ENCODE results near the gene TXNDC9.

- RRBS = no CpG with 5 or more reads among the region's 17 CpGs
Observed at GRCh38 chr2:96815166-96815693, 838 bp upstream of the CNNM3 start.

DNA sequence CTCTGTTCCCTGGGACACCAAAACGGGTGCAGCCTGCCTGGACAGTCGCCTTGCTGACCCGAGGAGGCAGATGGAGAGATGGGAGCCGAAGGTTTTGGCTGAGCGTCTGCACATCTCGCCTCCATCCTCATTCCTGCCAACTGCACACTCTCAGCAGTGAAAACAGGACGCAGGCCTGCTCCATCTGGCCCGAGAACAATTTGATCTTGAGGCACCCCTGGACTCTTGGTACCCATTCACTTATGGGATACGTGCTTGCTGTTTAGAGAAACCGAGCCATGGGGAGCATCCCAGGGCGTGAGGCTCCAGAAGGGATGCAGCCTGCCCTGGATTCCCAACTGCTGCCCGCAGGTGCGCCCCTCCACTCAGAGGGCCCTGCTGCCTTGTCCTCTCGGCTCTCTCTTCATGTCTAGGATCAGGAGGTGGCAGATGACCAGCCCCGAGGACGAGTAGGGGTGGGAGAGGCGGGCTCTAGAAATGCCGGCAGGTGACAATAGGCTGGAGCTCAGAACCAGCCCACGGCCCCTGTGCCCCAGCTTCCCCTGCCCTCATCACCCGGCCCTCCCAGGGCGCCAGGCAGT is 9.1 kb upstream of the SEMA4C start:
- RRBS = 93% methylated on average over 2 of the region's 21 CpGs

DNA sequence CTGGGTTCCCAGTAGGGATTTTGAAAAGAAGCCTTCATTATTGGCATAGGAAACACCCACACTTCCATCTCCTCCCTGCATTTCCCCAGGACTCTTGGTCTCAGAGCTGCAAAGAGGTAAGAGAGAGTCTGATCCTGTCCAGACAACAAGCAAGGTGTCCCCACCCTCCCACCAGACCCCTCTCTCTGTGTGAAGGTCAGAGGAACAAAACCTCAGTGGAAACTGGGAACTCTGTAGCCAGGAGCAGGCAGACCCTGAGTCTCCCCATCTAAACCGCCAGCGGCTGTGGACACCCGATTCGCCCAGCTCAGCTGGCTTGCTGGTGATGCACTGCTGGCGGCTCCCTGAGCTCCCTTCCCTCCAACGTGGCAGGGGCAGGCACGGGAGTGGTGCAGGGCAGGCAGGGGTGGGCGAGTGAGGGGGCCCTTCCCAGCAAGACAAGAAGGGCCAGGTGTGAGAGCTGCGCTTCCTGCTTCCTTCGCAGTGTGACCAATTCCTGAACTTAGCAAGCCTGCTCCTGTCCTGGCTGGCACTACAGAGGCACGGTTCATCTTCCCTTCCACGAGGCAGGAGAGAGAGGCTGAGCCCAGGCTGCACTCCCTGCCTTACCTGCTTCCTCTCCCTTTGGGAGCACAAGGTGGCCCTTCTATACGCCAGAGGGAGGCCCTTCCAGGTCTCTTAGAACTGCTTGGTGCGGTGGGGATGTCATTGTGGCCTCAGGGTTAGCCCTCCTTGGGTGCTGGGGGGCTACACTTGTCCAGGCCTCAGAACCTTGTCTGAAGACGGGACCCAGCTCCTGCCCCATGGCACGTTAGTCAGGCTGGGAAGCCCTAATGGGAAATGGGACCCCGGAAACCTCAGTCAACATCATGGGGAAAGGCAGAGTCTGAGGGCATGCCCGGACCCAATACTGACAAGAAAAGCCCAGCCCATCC is 12.4 kb upstream of the SEMA4C start:
- RRBS = 100% methylated on average over 1 of the region's 18 CpGs

- RRBS = 67% methylated on average over 3 of the region's 7 CpGs
Observed at GRCh38 chr2:97707468-97707892, 5.9 kb upstream of the ZAP70 start.

GRCh38 chr2:97780249-97780772 is 66.9 kb downstream of the ZAP70 start:
- RRBS = no CpG with 5 or more reads among the region's 4 CpGs

- RRBS = no CpG with 5 or more reads among the region's 9 CpGs
Observed at GRCh38 chr2:98021089-98021675, 25.4 kb upstream of the TMEM131 start.

- RRBS = no CpG with 5 or more reads among the region's 14 CpGs
Observed at GRCh38 chr2:98160129-98161156, 73.5 kb downstream of the VWA3B start.

GRCh38 chr2:98162466-98163307 is 75.7 kb downstream of the VWA3B start:
- RRBS = no CpG with 5 or more reads among the region's 20 CpGs

DNA sequence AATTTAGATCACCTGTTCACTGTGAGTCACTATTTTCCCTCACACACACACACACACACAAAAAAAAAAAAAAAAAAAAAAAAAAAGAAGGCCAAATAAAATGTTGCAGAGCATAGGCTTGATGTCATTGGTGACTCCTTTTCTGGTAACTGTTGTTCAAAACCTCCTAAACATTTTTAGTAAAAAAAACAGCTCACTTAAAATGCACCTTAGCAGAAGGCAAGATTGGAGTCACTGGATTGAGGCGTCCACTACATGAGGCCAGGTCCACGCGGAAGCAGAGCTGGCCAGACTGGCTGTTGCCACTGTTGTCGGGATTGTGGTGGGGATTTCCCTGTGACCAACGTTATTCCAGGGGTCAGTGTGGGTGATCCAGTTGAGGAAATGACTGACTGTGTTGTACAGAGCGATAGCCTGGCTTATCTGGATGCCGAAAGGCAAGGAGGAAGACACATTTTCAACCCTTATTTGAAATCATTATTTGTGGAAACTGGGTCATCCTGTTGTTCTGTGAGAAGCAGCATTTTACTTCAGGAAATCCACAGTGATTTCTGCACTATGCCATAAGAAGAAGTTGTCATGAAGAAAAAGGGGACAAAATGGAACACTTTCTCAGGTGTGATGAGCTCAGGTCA is 52.0 kb upstream of the CNGA3 start:
- RRBS = no CpG with 5 or more reads among the region's 7 CpGs

DNA sequence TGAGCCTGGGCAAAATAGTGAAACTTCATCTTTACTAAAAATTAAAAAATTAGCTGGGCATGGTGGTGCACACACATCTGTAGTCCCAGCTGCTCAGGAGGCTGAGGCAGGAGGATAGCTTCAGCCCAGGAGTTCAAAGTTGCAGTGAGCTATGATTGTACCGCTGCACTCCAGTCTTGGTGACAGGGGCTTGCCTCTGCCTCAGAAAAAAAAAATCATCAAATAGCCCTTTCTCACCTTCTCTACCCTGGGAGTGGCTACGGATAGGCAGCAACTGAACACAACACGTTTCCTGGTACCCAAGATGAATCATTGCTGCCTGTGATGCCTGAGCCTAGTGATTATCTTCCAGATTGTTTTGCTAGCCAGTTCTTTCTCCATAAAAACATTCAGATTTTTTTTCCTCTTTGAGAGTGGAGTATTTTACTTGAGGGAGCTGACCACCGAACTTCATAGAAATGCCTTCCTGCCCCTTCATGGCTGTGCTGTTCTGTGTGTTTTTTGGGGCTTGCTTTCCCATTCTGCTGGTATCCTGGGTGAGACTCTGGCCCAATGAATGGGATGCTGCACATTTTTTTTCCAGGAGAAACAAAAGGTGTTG is 13.6 kb downstream of the INPP4A start:
- RRBS = no CpG with 5 or more reads among the region's 4 CpGs

DNA sequence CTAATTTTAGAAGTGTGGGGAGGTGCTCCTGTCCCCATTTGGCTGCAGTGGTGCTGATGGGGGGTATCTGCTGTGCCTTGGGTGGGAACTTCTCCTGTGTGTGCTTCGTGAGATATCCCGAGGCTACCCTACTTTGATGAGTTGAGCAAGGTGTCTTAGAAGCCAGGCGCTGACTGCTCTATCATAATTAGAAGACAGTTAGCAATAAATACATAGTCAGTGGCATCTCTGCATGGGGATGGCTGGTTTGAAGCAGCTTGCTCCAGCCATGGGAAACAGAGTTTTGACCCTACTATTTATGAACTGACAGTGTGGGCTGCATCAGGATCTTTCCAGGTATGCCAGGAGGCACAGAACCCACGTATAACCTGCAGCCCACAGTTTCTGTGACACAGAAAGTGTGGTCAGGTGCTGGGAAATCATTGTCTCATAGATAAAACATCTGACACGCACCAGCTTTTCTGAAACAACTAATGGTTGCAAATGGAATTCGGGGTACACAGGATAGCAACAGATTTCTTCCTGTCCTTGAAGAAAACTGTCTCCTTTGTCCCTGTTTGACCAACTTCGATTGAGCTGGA is 34.7 kb downstream of the INPP4A start:
- RRBS = no CpG with 5 or more reads among the region's 7 CpGs

DNA sequence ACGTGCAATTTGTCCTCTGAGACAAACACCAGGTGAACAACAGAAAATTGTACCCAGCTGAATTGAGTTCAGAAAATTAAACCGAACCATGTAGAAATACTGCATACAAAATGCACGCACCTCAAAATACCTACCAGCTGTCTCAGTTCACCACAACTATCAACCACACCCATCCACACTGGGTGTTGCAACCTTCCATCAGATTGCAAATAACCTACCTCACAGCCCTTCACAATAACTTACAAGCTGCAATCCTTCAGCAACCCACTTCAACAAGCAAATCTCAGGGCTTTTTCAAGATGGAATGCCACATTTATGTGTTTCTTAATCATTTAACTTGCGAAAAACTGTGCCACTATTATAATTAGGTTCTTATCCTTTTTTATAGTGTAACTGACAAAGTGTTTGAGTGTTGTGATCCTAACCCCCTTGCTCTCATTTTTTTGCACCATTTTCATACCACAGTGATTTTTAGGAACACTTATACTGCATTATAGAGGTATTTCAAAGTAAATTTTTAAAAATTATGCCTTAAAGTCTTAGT is 56.1 kb downstream of the UNC50 start:
- RRBS = no CpG with 5 or more reads among the region's 4 CpGs

- RRBS = no CpG with 5 or more reads among the region's 13 CpGs
Observed at GRCh38 chr2:98795849-98796524, 65.1 kb upstream of the MGAT4A start.

GRCh38 chr2:98805404-98805974 is 74.6 kb upstream of the MGAT4A start:
- RRBS = no CpG with 5 or more reads among the region's 8 CpGs

DNA sequence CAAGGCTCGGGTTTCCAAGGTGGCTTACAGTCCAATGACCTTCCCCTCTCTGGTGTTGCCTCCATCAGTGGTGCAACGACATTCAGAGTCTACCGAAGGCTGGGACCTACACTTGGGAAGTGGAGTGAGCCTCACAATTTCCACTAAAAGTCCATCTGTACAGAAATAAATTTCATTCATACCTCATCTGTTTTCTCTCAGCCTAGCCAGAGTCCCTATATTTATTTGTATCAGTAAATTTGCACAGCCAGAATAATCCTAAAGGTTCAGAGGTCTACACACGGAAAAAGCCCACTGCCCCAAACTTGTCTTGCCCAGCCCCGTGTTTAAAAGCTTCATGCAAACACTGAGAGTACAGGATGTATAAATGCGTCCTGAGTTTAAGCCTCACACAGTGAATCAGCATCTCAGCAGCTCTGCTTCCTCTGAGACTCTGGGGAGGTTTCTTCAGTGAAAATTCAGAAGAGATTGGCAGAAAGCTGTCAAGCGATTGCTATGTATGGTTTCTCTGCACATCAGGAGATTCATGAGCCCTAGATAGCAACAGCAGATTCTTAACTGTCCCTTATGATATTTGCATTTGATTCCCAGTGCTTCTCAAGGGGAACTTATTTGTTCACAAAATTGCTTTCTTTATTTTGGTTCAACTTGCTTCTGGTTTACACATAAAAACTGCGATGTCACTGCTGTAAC is 27.2 kb downstream of the CRACDL start:
- RRBS = no CpG with 5 or more reads among the region's 8 CpGs

DNA sequence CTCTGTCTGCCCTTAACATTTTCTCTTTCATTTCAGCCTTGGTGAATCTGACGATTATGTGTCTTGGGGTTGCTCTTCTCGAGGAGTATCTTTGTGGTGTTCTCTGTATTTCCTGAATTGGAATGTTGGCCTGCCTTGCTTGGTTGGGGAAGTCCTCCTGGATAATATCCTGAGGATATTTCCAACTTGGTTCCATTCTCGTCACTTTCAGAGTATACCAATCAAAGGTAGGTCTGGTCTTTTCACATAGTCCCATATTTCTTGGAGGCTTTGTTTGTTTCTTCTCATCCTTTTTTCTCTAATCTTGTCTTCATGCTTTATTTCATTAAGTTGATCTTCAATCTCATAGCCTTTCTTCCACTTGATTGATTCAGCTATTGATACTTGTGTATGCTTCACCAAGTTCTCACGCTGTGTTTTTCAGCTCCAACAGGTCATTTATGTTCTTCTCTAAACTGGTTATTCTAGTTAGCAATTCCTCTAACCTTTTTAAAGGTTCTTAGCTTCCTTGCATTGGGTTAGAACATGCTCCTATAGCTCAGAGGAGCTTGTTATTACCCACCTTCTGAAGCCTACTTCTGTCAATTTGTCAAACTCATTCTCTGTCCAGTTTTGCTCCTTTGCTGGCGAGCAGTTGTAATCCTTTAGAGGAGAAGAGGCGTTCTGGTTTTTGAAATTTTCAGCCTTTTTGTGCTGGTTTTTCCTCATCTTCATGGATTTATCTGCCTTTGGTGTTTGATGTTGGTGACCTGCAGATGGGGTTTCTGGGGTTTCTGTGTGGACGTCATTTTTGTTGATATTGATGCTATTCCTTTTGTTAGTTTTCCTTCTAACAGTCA is 7.3 kb upstream of the C2orf15 start:
- RRBS = no CpG with 5 or more reads among the region's 7 CpGs

- RRBS = 4% methylated on average over 19 of the region's 65 CpGs
Observed at GRCh38 chr2:99335634-99336744, at the start of gene TXNDC9. Gene TXNDC9 (minus strand): TSS chr2:99336333.

DNA sequence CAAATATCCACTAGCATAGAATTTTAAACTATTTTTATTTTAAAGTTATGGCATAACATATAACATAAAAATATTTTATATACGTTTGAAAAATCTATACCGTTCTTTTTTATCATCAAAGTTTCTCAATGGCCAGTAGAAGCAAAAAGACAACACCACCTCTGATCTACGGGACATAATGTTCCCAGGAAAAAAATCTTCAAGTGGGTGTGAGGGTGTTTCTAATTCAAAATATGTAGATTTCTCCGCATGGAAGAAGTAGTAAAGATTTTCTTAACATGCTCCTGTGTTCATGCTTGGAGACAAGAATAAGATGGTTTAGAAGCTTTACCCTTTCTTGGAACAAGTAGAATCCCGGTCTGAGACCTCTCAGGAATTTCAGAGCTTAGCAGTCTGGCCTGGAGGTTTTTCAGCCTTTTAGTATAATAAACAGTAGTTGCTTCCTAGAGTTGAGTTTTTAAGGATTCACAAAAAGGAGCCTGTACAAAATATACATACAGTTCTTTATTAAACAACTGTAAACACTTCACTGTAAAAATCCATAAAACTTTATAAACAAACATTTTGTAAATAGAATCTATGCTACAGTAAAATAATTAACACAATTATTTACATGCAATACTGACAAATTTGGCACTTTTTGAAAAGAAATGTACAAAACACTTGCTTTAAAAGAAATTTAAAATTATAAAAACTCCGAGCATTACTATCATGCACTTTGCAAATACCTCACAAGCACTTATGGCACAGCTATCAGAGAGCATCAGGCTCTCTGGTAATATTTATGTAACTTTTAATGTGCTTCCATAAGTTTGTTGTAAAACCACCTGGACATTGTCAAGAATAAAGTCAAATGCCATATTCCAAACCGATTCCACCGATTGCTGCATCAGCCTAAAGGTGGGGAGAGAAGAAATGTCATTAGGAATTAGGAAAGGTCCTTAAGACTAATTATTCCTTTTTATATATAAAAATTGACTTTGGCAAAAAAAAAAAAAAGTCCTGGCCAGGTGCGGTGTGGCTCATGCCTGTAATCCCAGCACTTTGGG is 63.6 kb downstream of the EIF5B start:
- RRBS = no CpG with 5 or more reads among the region's 9 CpGs

DNA sequence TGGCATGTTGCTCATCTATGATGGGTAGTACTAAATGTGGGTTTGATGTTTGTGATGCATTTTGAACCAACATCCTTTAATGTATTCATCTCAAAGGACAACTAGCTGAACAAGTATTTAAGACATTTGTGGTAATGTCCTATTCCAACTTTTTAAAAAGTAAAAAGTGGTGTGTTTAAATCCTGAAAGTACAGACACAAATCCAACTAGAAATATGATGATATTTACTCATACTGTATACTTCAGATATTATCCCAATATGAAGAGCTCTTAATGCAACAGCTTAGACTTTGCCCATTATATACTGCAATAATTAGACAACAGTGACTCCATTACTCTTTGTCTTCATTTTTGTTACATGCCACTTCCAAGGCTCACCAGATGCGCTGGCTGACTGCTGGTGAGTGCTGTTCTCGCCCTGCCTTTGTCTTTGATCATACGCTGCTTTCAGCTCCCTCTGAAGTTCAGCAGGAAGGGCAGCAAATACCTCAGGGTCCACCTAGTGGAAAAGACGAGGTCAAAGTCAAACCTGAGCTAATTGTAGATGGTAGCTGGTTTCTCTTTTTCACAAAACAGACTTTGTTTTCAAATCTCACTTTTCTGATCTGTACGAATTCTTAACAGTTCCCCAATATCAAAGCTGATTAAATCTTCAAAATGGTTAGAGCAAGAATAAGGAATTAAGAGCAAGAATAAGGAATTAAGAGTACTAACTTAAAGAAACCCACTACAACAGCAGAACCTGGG is 66.3 kb downstream of the EIF5B start:
- RRBS = no CpG with 5 or more reads among the region's 5 CpGs

DNA sequence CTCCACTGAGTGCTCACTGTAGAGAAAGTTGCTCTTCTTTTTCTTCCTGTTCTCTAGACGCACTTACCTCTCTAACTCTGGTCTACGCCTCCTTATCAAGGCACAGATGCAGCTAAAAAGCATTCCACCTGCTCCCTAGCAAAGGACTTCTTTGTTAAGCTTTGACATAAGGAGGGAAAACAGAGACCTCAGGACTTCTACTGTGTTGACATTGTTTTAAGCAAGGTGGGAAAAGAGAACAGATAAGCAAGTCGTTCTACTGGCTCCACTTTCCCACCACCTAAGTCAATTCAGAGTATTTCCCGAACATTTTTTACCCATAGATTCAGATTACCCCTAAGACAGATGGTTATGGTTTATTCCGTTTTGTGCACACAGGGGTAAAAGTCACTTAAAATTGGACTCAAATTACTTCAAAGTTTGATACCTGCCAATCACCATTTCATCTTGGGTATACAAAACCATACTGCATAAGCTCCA is 169.2 kb downstream of the AFF3 start:
- RRBS = no CpG with 5 or more reads among the region's 5 CpGs